Left lobe of liver (tissue), 1 donor: ENCODE data around the genes NEU2, SAG, UGT1A10, UGT1A4, UGT1A3 and SPP2.

DNA sequence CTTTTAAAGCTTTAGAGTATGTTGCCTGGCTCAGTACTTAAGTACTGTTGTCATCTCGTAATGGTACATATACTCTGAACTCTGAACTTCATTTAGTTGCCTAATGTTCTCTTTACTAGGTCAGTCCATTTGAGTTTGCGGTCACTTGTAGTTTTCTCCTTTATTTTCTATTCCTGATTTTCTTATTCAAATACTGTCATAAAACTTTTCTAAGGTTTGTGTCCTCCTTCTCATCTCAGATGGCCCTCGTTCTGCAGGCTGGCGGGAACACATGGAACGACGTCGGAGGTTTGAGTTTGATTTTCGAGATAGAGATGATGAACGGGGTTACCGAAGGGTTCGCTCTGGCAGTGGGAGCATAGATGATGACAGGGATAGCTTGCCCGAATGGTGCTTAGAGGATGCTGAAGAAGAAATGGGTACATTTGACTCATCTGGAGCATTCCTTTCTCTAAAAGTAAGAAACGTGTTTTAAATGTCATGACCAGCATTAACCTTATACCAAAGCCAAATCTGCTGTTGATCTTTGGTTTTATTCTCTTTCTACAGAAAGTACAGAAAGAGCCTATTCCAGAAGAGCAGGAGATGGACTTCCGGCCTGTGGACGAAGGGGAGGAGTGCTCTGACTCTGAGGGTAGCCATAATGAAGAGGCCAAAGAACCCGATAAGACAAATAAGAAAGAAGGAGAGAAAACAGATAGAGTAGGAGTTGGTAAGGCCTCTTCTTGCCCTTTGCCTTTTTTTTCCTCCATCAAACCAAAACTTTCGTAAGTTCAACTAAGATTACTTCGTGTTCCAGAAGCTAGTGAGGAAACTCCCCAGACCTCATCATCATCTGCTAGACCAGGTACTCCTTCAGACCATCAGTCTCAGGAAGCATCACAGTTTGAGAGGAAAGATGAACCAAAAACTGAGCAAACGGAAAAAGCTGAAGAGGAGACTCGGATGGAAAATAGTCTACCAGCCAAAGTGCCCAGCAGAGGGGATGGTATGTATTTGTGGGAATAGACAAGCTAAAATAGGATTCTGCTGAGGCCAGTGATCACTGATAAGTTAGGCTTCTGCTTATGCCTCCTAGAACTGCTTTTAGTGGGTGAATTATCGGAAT lies 14.4 kb upstream of the KCNJ13 start:
- PRO-cap, result no peak

DNA sequence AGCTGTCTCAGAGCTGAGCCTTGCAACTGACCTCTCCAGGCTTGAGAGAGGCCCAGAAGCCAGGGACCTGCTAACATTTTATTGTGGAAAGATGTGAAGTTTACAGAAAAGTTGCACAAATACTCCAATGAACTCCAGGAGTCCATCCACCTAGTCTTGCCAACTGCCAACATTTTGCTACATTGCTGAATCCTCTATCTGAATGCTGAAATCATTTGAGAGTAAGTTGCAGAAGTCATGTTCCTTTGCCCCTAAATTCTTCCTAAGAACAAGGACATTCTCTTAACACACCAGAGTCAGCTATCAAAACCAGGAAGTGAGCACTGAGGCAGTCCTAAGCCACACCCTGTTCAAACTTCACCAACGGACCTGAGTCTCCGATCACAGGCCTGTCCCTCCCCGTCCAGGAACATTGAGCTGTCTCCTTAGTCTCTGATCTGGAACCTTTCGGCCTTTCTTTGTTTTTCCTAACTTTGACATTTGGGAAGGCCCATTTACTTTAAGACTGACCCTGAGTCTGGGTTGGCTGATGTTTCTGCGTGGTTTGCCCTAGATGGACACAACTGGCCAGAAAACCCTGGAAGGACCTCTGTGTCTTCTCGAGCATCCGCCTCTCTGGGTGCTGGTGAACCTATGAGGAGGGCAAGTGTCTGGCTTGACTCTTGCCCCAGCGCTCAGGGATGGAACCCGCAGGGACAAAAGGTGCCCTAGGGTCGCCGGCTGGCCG lies 4.1 kb downstream of the SNORC start:
- PRO-cap, result bidirectional peak, plus-strand start at position 380 of the sequence, minus-strand start at position 264 of the sequence

- PRO-cap, result no peak
Observed at GRCh38 chr2:232900983-232901842, 31.1 kb downstream of the SNORC start.

DNA sequence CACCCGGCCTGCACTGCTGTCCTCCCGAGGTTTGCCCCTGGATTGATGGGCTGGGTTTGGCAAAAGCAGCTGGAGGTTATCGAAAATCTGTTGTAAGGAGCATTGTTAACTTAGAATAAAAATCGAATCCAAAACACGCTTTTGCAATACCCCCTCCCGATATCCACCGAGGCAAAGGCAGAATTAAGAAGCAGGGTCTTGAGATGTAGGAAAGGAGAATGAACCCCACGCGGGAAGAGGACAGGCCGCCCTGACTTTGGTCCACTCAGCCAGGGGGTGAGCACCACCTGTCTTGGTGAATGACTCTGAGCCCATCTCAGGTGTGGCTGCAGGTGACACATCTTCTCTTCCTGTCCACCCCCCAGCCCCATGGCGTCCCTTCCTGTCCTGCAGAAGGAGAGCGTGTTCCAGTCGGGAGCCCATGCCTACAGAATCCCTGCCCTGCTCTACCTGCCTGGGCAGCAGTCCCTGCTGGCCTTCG lies at the start of gene NEU2:
NEU2 (plus strand) TSS at position 370 of the 481 bp plus-strand sequence.
- PRO-cap, result no peak

- PRO-cap, result no peak
Observed at GRCh38 chr2:233062794-233063215, 2.7 kb downstream of the INPP5D start.

GRCh38 chr2:233081369-233081808 lies 21.2 kb downstream of the INPP5D start:
- PRO-cap, result no peak

GRCh38 chr2:233148012-233148386 lies 87.9 kb downstream of the INPP5D start:
- PRO-cap, result no peak

GRCh38 chr2:233168860-233169475 lies 82.5 kb upstream of the ATG16L1 start:
- PRO-cap, result no peak

- PRO-cap, result no peak
Observed at GRCh38 chr2:233200927-233201283, 50.6 kb upstream of the ATG16L1 start.

GRCh38 chr2:233307616-233308080 lies at the start of gene SAG:
Gene SAG (plus strand): TSS chr2:233307816.
- PRO-cap, result no peak

DNA sequence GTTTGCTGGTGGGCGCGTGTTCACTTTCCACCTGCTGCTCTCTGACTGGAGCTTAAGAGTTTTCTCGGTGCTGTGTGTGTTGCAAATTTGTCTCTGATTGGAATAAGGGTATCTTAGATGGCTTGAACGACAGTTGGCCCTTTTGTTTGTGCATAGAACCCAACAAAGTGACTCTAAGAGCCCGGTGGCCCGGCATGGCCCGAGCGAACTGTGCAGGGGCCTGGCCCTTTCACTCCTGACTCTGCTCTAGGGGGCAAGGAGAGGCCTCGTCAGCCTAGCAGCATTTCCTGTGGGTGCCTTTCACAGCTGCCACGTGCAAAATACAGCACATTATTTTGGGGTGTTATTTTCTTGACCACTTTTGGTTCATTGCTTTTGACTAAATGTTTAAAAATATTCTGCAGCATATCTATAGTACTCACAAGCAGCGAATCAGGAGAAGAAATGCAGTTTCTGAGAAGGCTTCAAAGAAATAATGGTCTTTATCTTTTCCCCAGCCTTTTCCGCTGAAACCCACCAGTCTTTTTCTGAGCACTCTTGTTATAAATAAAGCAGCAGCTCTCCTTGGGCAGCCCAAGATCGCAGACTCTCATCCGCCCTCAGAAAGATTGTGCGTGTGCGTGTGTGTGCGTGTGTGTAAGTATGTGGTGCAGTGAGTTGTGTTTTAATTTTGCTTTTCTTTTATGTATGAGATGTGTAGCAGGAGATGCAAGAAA lies 31.2 kb downstream of the DGKD start:
- PRO-cap, result no peak

- PRO-cap, result no peak
Observed at GRCh38 chr2:233473529-233474128, 93.0 kb downstream of the USP40 start.

- PRO-cap, result no peak
Observed at GRCh38 chr2:233513925-233514279, 52.7 kb downstream of the USP40 start.

DNA sequence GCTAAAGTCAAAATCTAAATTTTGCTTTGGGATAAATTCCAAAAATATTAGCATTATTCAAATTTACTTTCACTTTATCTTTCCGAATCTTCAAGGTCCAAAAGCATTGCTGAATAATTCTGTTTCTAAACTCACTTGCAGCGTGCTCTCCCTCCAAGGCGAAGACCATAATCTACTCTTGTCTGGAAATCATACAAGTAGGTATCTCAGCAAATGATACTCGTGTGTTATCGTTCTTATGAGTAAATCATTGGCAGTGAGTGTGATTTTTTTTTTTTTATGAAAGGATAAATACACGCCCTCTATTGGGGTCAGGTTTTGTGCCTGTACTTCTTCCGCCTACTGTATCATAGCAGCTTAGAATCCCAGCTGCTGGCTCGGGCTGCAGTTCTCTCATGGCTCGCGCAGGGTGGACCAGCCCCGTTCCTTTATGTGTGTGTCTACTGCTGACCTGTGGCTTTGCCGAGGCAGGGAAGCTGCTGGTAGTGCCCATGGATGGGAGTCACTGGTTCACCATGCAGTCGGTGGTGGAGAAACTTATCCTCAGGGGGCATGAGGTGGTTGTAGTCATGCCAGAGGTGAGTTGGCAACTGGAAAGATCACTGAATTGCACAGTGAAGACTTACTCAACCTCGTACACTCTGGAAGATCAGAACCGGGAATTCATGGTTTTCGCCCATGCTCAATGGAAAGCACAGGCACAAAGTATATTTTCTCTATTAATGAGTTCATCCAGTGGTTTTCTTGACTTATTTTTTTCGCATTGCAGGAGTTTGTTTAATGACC lies at the start of gene UGT1A10:
UGT1A10 (plus strand) TSS at position 321 of the 786 bp plus-strand sequence.
- PRO-cap, result no peak

- PRO-cap, result bidirectional peak, plus-strand start at chr2:233718794, minus-strand start at chr2:233718545
Observed at GRCh38 chr2:233718395-233718986, at the start of gene UGT1A4. Gene UGT1A4 (plus strand): TSS chr2:233718736.

- PRO-cap, result bidirectional peak, plus-strand start at chr2:233729062, minus-strand start at chr2:233728851
Observed at GRCh38 chr2:233728297-233729273, at the start of gene UGT1A3. Gene UGT1A3 (plus strand): TSS chr2:233729042.

GRCh38 chr2:234050312-234050943 lies at the start of gene SPP2:
Gene SPP2 (plus strand): TSS chr2:234050702.
- PRO-cap, result unidirectional peak, plus-strand start at chr2:234050694

GRCh38 chr2:234201786-234202175 lies 151.3 kb downstream of the SPP2 start:
- PRO-cap, result no peak

- PRO-cap, result no peak
Observed at GRCh38 chr2:234307985-234308498, 188.8 kb downstream of the ARL4C start.

DNA sequence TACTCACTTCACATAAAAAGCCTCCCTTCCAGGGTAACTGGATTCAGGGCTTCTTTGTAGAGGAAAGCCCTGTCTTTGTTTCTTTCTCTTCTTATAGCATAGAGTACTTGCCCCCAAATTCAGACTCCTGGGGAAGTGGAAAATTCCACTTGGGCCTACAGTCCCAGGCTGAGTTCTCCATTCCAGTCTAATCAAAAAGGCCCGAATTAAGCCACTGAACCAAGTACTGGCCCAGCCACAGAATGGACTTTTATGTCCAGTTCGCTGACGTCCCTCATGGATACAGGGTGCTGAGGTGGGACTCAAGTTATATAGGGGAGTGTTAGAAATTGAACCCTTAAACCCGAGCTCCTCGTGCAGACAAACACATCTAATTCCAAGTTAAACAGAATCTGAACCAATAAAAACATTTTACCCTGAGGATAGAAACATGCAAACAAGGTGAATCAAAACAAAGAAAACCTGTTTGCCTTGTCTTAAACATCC lies 136.7 kb upstream of the ARL4C start:
- PRO-cap, result no peak